Ovary (tissue), 7 donors: ENCODE data around the genes GNL3L and FOXR2.

DNA sequence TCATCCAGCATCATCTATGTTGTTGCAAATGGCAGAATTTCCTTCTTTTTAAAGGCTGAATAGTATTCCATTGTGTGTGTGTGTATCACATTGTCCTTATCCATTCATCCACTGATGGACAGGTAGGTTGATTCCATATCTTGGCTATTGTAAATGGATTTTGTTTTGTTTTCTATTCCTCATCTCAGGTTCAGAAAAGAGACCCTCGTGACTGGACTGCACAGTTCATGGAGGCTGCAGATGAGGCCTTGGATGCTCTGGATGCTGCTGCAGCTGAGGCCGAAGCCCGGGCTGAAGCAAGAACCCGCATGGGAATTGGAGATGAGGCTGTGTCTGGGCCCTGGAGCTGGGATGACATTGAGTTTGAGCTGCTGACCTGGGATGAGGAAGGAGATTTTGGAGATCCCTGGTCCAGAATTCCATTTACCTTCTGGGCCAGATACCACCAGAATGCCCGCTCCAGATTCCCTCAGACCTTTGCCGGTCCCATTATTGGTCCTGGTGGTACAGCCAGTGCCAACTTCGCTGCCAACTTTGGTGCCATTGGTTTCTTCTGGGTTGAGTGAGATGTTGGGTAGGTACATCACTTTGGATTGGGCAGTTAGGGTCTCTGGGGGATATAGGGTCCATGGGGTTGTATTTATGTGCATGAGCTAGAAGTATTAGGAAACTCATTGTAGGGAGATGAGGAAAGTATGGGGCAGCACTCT lies 8.1 kb downstream of the MAGED1 start:
- PRO-cap, 7 experiments: no peak in any of the 7 experiments
- RAMPAGE, long total RNA, 2 experiments: no peak in any of the 2 experiments

GRCh38 chrX:52368449-52368849 lies 372 bp upstream of the XAGE2 start:
- PRO-cap, 7 experiments: no peak in any of the 7 experiments
- RAMPAGE, long total RNA, 2 experiments: no peak in any of the 2 experiments

GRCh38 chrX:52577481-52578376 lies 60.9 kb upstream of the XAGE1B start:
- PRO-cap, 7 experiments: no peak in any of the 7 experiments
- RAMPAGE, long total RNA, 2 experiments: no peak in any of the 2 experiments

GRCh38 chrX:52654693-52654870 lies 118 bp downstream of the SSX7 start:
- PRO-cap, 7 experiments: no peak in any of the 7 experiments
- RAMPAGE, long total RNA, 2 experiments: no peak in any of the 2 experiments

- PRO-cap, 7 experiments: no peak in any of the 7 experiments
- RAMPAGE, long total RNA, 2 experiments: no peak in any of the 2 experiments
These were observed 30.8 kb upstream of the FAM156A start for GRCh38 chrX:52989097-52989440.

GRCh38 chrX:53248576-53249443 lies 23.8 kb upstream of the KDM5C start:
- PRO-cap, 7 experiments: no peak in any of the 7 experiments
- RAMPAGE, long total RNA, 2 experiments: no peak in any of the 2 experiments

DNA sequence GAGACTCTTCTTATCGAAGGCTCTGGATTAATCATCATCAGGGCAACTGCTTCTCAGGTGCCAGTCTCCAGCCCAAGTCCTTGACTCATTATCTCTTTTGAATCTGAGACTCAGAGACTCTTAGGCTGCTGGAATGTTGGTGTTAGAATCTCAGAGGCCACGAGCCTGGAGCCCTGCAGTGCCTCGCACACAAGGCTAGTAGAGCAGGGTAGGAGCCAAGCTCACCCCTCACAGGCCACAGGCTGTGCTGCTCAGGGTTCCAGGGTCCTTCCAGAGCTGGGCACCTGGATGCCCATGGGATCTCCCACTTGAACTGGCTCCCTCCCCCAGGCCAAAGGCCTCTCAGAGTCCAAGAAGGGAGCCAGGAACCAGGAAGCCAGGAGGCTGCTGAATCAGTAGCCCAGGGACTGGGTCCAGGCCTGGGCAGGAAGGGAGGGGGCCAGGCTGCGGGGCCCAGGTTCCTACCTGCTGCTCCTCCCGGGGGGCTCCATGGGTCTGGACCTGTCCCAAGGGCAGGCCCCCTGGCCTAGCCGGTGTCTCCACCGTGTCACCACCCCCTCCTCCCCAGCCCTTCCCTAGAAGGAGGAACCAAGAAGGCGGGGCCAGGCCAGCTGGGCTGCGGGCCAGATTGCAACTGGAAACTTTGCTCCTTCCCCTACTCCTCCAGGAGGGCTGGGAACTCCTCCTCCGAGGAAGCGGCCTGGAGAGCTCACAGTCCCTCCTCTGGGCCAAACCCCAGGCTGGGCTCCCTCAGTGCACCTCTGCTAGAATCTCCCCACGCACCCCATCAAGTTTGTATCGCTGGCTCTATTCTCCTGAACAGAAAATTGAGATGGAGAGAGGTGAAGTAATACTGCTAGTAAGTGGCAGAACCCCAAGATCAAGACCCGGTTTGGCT lies 39.9 kb downstream of the IQSEC2 start:
- PRO-cap, 7 experiments: peak in 7 of 7 experiments; most common plus-strand start position 731 of the sequence (in 5); most common minus-strand start position 573 of the sequence (in 5)
- RAMPAGE, long total RNA, 2 experiments: start-site peak on the minus strand in 2 of 2 experiments, centred at positions 556 to 559 of the sequence, 41 to 52 reads per replicate

DNA sequence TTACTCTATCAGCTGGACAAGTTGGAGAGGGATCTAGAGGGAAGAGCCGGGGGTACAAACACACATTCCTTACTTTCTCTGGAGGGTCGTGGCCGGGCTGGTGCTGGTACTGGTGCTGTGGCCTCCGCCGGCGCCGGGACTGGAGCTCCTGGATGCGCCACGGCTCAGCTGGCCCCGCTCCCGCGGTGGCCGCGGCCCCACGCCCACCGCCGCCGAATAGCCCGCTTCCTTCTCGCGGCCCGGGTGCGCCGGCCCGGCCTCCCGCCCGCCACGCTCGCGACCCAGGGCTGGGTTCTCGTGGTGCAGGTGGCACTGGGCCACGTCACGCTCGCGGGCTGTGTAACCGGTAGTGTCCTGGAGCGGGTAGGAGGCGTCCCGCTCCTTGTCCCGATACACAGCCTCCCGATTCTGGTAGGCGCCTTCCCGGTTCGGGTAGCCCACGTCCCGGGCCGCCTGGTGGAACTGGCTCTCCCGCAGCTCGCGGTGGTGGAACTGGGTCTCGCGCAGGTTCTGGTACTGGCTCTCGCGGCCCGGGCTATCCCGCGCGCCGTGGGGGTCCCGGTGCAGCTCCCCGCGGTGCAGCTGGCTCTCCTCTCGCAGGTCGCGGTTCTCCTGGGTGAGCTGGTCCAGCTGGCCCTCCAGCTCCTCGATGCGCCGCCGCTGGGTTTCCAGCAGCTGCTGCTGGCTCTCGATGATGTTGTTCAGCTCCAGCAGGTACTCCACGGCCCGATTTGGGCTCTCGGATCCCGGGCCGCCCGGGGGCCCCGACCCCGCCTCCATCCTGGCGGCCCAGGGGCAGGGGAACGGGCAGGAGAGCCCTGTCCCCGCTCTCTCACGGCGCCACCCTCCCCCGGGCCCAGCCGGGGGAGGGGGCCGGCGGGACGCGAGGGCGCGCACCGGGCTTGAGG lies 552 bp downstream of the IQSEC2 start:
- PRO-cap, 7 experiments: no peak in any of the 7 experiments
- RAMPAGE, long total RNA, 2 experiments: no peak in any of the 2 experiments

GRCh38 chrX:53403529-53404234 lies 18.8 kb downstream of the SMC1A start:
- PRO-cap, 7 experiments: no peak in any of the 7 experiments
- RAMPAGE, long total RNA, 2 experiments: start-site peak on the minus strand in 2 of 2 experiments, at chrX:53403510-53403979 at its widest, 22 to 26 reads per replicate

- PRO-cap, 7 experiments: peak in 6 of 7 experiments; most common plus-strand start chrX:53441066 (in 4); most common minus-strand start chrX:53440891 (in 3)
- RAMPAGE, long total RNA, 2 experiments: no peak in any of the 2 experiments
These were observed 6.3 kb upstream of the HSD17B10 start for GRCh38 chrX:53440091-53441309.

DNA sequence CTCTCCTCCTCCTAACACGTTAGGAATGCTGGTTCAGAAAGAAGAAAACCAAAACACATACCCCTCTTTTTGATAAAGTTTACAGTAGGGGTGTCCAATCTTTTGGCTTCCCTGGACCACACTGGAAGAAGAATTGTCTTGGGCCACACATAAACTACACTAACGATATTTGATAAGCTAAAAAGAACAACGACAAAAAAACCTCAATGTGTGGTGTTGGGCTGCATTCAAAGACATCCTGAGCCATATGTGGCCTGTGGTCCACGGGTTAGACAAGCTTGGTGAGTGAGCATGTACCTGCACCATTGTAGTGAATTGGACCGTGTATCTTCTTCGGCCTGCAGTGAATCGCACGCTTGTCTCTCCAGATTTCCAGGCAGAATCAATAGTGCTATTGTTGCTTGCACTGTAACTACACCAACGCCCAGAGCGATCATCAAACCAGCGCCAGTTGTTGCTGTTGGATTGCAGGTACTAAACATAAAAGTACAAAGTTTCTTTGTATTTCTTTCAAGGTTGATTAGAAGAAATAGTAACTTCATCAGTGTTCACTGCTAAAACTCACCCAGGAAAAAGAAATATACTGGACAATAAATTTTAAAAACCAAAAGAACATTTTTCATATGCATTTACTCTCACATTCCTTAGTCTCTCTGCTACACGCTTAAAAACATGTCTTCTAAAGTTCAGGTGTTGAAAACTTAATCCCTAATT lies 101.6 kb downstream of the HUWE1 start:
- PRO-cap, 7 experiments: no peak in any of the 7 experiments
- RAMPAGE, long total RNA, 2 experiments: no peak in any of the 2 experiments

- PRO-cap, 7 experiments: peak in 7 of 7 experiments; most common plus-strand start chrX:54182535 (in 7); most common minus-strand start chrX:54182497 (in 3)
- RAMPAGE, long total RNA, 2 experiments: no peak in any of the 2 experiments
These were observed 644 bp downstream of the FAM120C start for GRCh38 chrX:54182108-54183112.

DNA sequence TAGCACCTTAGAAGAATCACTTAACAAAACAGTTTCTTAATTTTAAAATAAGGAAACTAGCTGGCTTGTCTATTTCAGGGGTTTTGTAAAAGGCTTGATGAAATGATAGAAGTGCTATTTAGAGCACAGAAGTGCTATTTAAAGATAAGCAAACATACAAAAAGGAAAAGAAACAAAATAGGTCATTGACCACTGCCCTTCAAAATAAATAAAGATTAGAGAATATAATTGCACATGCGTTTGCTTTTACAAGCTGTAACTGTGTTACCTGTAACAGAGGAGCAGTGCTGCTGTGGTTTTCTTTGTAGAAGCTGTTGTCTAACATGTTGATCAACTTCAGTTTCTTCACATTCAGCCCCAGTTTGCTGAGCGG lies 111.2 kb upstream of the FAM120C start:
- PRO-cap, 7 experiments: no peak in any of the 7 experiments
- RAMPAGE, long total RNA, 2 experiments: no peak in any of the 2 experiments

DNA sequence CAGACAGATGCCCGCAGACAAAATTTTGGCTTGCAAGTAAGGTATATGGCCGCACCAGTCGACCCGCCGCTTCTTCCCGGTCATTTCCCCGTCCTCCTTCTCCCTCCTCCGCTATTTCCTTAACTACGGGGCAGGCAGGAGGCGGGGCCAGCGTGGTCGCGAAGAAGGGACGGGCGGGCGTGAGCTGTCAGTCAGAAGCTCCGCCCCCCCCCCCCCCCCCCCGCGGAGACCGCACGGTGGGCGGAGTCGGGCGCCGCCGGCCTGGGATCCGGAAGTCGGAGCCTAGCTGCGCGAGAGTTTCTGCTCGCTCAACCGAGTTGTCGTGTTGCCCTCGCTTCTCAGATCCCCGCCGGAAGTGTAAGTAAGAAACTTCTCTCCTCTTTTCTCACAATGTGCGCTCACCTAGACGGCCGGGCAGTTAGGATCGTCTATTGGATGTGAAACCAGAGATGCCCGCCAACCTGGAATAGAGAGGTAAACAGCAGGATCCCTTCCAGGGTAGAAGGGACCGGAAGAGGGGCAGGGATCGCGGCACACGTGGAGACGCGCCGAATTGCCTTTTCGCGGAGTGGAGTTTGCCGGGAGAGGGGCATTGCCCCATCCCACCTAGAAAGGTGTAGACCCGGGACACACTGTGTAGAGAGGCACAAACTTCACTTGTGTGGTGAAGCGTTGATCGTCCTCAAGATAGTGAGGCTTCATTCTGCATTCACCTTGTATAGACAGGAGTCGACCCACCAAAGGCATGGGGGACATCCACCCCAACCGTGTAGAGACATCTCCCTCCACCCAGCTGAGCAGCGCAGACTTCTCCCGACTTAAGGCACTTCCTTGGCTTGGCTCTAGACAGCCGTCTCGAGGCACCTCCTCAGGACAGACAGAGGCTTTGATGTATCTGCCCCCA lies at the start of gene GNL3L:
Gene GNL3L (plus strand): TSS at position 274 of the 904 bp plus-strand sequence.
- PRO-cap, 7 experiments: peak in 7 of 7 experiments; most common plus-strand start position 341 of the sequence (in 7); most common minus-strand start position 99 of the sequence (in 7)
- RAMPAGE, long total RNA, 2 experiments: start-site peak on the plus strand in 2 of 2 experiments, centred at positions 293 to 329 of the sequence, 45 to 66 reads per replicate

DNA sequence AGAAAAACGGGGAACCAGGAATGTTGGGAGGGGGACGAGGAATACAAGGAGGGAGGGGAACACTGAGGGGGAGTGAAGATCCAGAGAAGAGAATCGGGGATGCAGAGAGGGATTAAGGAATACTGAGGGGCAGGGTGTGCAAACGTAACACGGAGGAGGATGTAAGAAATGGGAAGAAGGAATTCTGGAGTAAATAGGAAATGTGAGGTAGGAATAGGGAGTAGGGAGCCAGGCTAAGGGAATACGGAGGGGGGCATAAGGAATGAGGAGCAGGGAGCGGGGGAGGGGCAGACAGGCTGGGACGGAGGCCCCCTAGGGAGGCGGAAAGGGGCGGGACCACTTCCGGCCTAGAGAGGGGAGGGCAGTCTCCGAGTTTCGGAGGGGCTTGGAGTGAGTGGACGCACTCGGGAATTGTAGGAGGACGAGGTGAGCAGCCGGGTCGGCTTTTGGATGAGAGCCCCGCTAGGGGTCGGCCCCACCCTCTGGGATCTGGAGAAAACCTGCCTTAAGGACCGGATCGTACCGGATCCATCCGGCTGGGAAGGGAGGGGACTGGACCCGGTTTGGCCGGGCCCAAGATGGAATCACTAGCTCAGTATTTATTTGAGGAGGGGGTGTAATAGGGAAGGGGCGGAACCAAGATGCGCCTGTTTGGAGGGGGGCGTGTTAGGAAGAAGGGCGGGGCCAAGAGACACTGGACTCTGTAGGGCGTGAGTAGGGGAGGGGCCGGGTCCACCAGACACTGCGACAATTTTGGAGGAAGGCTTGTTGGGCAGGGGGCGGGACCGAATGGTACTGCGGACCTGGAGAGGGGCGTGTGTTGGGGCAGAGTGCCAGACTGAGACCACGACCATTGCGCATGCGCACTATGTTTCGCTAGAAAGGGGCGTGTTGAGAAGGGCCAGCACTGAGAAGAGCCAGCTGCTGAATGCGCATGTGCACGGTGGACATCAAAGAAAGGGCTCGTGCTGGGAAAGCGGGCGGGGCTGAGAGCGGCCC lies 762 bp downstream of the MAGED2 start:
- PRO-cap, 7 experiments: peak in 7 of 7 experiments; most common plus-strand start position 371 of the sequence (in 6); most common minus-strand start position 845 of the sequence (in 5)
- RAMPAGE, long total RNA, 2 experiments: start-site peak on the plus strand in 2 of 2 experiments, centred at position 385 of the sequence, 699 to 764 reads per replicate

- PRO-cap, 7 experiments: no peak in any of the 7 experiments
- RAMPAGE, long total RNA, 2 experiments: no peak in any of the 2 experiments
These were observed 8.9 kb downstream of the APEX2 start for GRCh38 chrX:55008798-55009795.

DNA sequence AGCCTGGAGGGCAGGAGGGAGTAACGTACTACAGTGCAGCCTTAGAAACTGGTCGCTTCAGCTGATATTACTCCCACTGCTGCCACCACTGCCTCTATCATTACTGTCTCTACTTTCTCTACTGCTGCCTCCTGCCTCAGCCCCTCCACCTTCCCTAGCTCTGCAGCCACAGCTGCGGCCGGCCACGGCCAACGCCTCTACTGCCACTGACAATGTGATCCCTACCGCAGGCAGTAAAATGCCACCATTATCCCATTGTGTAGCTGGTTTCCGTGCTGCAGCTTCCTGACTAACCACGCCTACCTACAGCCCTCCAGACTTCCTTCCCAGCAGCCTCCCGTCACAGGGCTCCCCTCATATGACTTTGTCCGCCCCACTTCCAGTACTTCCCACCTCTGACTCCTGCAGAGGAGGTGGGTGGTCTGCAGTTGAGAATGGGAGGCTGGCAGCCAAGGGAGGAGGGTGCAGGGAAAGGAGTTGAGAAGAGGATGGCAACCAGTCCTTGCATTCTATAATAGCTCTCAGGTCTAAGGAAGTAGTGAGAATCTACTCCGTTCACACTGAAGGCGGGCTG lies 32.9 kb upstream of the USP51 start:
- PRO-cap, 7 experiments: peak in 1 of 7 experiments; most common plus-strand start position 385 of the sequence (in 1); most common minus-strand start position 208 of the sequence (in 1)
- RAMPAGE, long total RNA, 2 experiments: no peak in any of the 2 experiments

GRCh38 chrX:55623096-55623564 lies at the start of gene FOXR2:
Gene FOXR2, plus strand, starts transcription at chrX:55623400.
- PRO-cap, 7 experiments: no peak in any of the 7 experiments
- RAMPAGE, long total RNA, 2 experiments: no peak in any of the 2 experiments

DNA sequence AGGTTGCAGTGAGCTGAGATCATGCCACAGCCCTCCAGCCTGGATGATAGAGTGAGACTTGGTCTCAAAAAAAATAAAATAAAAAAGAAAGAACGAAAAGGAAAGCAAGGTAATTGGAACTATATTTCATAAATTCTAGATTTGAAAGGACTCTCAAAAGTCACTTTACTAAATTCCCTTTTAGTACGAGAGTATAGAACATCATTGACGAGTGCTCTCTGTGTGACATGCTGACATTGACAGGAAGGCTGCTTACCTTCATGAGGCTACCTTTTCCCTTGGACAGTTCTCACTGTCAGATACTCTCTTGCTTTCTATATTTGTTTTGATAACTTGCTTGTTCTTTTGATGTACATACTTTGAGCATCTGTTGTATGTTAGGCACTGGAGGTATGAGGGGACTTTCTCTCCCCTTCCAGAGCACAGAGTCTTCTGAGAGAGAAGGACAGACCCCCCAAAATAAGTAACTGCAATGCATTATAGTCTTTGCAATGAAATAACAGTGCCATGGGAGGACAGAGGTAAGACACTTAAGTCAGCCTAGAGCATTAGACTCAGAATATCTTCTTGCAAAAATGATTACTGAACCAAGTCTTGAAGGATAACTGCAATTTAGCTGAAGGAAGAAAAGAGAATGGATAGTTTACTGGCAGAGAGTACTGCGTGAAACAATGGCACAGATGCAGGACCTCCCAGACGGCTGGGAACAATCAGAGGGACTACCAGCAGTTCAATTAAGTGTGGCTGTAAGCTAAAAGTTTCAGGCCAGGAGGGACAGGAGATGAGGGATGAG lies 3.5 kb downstream of the RRAGB start:
- PRO-cap, 7 experiments: no peak in any of the 7 experiments
- RAMPAGE, long total RNA, 2 experiments: no peak in any of the 2 experiments

- PRO-cap, 7 experiments: no peak in any of the 7 experiments
- RAMPAGE, long total RNA, 2 experiments: no peak in any of the 2 experiments
These were observed 10.4 kb downstream of the RRAGB start for GRCh38 chrX:55727692-55728565.